Hair follicular keratinocyte (primary cell): Measurements from ENCODE around the gene CD320.

DNA sequence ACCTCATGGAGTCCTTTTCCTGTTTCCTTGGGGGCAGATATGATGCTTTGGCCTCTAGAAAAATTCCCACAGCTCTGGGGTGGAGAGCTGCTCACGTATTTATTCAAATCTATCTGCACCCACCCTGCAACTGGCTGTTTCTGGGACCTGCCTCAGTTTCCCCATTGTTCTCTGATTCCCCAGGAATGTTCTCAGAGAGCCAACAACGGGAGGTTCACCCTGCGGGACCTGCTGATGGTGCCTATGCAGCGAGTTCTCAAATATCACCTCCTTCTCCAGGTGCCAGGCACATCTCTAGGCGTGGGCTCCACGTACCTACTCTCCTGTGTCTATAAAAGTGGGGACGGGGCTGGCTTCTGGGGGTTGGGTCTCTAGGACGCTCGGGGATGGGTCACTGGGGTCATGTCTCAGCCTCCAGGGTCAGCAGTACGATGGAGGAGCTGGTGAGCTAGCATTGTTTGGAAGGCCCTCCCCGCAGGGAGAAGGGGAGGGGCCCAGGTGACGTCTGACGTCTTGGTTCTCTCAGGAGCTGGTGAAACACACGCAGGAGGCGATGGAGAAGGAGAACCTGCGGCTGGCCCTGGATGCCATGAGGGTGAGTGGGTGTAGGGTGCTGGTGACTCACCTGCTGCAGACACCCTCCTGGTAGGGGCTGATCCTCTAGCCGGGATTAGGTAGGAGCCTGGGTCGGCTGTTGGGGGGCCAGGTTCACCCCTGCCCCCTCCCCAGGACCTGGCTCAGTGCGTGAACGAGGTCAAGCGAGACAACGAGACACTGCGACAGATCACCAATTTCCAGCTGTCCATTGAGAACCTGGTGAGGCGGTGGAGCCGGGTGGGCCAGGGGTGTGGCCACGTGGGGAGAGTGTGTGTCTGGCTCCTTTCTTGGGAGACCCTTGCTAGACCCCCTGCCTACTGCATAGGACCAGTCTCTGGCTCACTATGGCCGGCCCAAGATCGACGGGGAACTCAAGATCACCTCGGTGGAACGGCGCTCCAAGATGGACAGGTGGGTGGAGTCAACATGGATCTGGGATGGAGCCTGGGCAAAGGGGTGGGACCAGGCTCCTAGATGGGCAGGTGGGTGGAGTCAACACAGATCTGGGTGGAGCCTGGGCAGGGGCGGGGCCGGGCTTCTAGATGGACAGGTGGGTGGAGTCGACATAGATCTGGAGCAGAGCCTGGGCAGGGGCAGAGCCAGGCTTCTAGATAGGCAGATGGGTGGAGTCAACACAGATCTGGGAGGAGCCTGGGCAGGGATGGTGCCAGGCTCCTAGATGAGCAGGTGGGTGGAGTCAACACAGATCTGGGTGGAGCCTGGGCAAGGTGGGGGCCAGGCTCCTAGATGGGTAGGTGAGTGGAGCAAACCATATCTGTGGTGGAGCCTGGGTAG is 55.9 kb downstream of the VAV1 start:
- RAMPAGE, long total RNA = no peak

GRCh38 chr19:7142762-7143411 is 73.4 kb downstream of the ZNF557 start:
- RAMPAGE, long total RNA = no peak

- RAMPAGE, long total RNA = no peak
These were observed 82.7 kb downstream of the INSR start for GRCh38 chr19:7211453-7212056.

DNA sequence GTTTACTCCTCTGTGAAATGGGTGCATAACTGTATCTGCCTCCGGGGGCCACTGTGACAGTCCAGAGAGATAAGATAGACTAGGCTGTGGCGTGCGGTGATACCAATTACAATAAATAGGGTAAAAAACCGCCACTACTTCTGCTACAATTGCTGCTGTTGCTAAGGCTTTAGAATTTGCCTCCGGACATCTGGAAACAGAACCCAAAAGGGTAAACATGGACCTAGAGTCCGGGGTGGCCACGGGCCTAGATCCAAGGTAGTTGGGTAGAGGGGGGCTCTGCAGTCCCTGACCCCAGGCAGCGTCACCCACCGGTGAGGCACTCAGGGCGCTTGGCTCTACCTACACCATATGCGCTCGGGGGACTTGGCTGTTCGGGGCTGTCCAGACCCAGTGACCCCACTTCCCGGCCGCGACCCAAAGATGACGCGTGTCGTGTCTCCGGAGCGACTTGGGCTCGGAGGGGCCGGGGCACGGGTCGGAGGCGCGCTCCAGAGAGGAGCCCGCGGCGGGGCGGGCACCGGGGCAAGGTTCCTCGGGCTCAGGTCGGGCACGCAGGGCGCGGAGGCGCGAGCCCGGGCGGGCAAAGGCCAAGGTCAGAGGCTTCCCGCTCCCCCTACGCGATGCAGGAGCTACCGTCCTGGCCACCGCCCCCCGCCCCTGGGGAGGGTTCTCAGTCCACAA is 1.0 kb downstream of the INSR start:
- RAMPAGE, long total RNA = no peak

- RAMPAGE, long total RNA = no peak
These were observed 3.7 kb downstream of the TEX45 start for GRCh38 chr19:7500742-7501725.

GRCh38 chr19:7512212-7512679 is 3.7 kb upstream of the ZNF358 start:
- RAMPAGE, long total RNA = no peak

- RAMPAGE, long total RNA = no peak
These were observed 311 bp downstream of the ZNF358 start for GRCh38 chr19:7516281-7516547.

DNA sequence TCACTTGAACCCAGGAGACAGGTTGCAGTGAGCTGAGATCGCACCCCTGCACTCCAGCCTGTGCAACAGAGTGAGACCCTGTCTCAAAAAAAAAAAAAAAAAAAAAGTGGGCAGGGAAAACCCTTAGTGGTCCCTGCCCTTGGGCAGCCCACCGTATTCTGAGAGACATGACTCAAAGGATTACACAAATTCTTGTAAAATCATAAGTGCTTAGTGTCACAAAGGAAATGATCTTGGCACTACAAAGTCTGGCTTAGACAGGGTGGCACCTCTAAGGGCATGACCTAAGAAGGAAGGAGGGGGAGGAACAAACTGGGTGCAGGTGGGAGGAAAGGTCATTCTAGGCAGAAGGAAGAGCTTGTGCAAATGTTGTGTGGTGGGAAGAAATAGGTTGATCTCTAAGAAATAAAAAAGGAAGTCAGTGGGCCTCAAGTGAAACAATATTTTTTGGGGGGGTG is 10.3 kb downstream of the PNPLA6 start:
- RAMPAGE, long total RNA = no peak

GRCh38 chr19:7618760-7619731 is 10.3 kb downstream of the XAB2 start:
- RAMPAGE, long total RNA = no peak

DNA sequence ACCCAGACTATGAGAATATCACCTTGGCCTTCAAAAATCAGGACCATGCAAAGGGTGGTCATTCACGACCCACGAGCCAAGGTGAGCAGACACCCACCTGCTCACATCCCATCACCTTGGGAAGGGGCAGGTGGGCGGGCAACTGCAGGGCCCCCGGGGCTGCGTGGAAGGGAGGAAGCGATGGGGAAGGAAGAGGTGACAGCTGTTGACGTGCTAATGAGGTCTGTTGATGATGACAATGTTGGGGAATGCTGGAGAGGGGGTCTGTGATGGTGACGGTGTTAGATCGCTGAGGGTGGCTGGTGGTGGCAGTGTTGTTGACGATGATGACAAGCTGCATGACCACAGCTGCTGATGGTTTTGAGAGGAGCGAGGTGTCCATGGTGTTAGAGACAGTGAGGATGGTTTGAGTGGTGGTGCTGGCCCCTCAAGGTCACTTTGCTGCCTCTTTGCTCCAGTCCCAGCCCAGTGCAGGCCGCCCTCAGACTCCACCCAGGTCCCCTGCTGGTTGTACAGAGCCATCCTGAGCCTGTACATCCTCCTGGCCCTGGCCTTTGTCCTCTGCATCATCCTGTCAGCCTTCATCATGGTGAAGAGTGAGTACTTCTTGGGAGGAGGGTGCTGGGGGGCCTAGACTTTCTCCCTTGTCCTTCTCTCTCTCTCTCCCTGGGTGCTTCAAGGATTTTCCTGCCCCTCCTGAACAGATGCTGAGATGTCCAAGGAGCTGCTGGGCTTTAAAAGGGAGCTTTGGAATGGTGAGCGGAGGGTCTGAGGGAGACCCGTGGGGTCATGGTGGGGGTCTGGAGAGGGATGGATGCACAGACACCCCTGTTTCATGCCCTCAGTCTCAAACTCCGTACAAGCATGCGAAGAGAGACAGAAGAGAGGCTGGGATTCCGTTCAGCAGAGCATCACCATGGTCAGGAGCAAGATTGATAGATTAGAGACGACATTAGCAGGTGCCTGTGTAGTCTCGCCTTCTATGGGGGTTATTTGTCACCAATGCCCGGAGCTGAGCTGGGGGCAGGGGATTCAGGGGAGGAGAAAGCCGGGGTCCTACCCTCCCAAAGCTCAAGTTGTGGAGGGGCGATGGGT is 1.1 kb downstream of the MCEMP1 start:
- RAMPAGE, long total RNA = no peak

DNA sequence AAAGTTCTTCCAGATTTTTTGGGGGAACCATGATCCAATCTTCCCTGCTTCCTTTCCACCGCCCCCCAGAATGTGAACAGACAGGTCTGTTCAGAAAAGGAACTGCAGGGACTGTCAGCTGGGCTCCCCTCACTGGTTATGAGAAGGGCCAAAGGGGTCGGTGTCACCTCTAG is 4.6 kb downstream of the TRAPPC5 start:
- RAMPAGE, long total RNA = no peak

DNA sequence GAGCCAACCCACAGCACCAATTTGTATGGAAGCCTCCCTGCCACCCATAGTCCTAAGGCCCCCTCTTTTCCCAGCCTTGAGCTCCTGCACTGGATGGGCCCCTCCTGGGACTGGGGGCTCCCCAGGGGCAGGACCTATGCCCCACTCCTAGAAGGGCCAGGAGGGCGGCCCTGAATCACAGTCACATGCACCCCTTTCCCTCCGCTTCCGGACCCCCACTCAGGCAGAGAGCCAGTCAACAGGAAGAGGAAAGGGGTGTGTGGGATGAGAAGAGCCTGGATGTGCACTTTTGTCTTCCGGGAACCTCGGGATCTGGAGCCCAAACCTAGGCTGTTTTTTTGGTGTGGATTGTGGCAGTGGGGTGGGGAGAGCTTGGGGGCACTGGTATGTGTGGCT is 5.1 kb upstream of the FCER2 start:
- RAMPAGE, long total RNA = no peak

DNA sequence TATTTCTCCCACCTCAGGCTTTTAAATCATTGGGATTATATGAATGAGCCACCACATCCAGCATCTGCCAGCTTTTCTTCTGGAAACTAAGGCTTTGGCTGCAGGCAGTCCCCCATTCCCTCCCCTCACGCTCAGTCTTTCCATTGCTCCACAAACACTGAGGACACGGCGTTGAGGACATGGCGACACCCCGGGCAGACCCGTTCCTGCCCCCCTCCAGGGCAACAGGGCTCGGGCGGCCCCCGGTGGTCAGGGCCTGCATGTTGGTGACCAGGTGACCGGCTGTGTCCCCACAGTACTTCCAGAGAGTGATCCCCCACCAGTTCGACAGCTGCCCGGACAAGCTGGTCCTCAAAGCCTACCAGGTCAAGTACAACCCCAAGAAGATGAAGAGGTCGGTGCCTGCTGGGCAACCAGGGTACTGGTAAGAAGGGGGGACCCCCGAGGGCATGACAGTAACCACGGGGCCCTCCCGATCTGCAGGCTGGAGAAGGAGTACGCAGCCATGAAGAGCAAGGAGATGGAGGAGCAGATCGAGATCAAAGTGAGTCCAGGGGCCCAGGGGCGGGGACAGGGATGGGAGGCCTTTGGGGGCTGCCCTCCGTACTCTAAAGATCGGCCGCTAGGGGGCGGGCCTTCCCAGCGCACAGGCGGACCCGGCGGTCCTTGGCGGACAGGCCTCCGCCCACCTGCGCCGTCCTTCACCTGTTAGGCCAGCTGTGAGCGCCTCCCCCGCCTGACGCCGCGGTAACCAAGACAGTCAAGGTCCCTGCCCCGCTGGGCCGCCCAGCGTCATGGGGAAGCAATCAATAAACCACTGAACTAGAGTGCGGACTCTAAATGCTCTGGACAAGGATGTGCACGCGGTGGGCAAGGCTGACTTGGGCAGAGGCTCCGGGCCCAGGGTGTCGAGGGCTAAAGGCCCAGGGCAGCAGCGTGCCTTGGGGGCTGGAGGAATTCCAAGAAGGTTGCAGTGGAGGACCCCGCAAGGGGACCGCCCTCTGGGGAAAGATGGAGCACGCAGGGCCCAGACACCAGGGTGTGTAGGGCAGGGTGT is 21.1 kb downstream of the PRR36 start:
- RAMPAGE, long total RNA = no peak

GRCh38 chr19:7870760-7871259 is 3.4 kb downstream of the PRR36 start:
- RAMPAGE, long total RNA = no peak

DNA sequence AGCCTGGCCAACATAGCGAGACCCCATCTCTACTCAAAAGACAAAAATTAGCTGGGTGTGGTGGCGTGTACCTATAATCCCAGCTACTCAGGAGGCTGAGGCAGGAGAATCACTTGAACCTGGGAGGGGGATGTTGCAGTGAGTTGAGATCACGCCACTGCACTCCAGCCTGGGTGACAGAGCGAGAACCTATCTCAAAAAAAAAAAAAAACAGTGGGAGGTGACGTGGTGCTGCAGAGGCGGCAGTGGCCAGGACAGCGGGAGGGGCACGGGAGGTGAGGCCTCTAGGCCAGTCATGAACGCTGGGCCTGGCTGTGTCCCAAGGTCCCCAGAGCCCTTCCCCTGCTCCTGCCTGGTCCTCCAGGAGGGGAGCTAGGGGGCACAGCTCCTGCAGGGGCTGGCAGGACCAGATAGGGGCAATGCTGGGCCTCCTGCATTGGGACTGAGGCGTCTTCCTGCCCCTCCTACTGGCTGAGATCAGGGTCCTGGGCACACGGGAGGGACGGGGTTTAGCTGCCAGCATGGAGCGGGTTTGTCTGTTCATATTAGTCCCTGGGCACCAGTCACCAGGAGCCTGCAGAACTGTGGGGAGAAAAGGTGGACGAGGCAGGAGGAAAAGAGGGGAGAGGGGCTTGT is 4.4 kb downstream of the MAP2K7 start:
- RAMPAGE, long total RNA = no peak

GRCh38 chr19:7911440-7911914 is 3.2 kb upstream of the TGFBR3L start:
- RAMPAGE, long total RNA = no peak

DNA sequence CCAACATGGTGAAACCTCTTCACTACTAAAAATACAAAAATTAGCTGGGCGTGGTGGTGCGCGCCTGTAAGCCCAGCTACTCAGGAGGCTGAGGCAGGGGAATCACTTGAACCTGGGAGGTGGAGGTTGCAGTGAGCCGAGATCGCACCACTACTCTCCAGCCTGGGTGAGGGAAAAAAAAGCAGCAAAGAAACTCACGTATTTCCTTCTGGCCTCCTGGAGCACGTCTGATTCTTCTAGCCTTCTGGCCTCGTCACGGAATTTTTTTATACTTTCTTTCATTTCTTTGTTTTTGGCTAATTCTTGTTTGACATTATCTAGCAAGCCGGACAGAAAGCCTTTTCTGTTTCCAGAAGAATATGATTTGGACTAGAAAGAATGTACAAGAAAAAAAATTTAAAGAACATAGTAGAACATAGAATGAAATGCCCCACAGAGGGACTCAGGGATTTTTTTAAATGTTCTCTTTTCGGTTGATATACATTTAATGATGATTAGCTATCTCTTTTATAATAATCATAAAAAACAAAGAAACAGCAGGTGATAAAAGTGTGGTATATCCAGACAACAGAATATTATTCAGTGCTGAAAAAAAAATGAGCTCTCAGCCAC is 5.5 kb downstream of the TIMM44 start:
- RAMPAGE, long total RNA = no peak

GRCh38 chr19:7982558-7983493 is 22.6 kb downstream of the ELAVL1 start:
- RAMPAGE, long total RNA = no peak

GRCh38 chr19:8196592-8196995 is 12.6 kb upstream of the CERS4 start:
- RAMPAGE, long total RNA = no peak

- RAMPAGE, long total RNA = no peak
These were observed at the start of gene CD320 for GRCh38 chr19:8307662-8308515. Gene CD320, minus strand, starts transcription at chr19:8308358.